ENCODE measurements around a stretch of chr18.

DNA sequence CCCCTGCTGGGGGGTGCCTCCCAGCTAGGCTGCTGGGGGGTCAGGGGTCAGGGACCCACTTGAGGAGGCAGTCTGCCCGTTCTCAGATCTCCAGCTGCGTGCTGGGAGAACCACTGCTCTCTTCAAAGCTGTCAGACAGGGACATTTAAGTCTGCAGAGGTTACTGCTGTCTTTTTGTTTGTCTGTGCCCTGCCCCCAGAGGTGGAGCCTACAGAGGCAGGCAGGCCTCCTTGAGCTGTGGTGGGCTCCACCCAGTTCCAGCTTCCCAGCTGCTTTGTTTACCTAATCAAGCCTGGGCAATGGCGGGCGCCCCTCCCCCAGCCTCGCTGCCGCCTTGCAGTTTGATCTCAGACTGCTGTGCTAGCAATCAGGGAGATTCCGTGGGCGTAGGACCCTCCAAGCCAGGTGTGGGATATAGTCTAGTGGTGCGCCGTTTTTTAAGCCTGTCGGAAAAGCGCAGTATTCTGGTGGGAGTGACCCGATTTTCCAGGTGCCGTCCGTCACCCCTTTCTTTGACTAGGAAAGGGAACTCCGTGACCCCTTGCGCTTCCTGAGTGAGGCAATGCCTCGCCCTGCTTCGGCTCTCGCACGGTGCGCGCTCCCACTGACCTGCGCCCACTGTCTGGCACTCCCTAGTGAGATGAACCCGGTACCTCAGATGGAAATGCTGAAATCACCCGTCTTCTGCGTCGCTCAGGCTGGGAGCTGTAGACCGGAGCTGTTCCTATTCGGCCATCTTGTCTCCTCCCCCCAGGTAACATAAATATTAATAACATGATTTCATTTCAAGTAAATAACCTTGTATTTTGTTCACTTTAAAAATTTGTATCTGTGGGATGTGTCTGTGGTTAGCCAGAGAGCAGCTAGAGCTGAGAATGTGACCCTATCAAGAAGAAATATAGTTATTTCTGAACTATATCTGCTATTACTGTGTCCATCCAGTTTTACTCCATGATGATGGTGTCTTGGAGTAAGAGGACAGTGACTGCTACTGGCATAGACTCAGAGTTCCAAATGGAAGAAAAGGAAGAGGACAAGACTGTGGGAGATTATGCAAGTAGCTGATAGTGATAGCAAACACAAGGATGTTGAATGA, 305.0 kb upstream of the TCF4 start:
- RAMPAGE, long total RNA: no peak
- RRBS: no CpG with 5 or more reads among the region's 30 CpGs

- RAMPAGE, long total RNA: no peak
- RRBS: no CpG with 5 or more reads among the region's 2 CpGs
These were observed 68.9 kb downstream of the TXNL1 start for GRCh38 chr18:56569389-56569910.

DNA sequence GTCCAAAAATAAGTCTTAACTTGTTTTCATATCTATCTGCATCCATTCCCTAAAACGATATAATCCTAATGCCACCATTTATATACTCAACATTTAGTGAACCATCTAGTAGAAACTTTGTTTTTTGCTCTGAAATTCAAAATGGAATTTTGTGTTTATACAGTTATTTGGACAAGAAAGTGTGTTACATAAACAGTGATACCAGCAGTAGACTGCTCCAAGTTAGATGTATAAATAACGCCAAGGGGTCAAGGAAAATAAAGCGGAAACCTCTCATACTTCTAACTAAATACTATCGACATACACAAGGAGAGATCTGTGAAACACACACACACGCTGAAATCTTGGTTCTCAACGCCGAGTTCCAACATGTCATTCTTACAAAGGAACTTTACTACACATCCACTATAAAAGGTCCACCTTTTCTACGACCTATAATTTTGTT, 1.2 kb downstream of the TXNL1 start:
- RAMPAGE, long total RNA: no peak
- RRBS: no CpG with 5 or more reads among the region's 8 CpGs

DNA sequence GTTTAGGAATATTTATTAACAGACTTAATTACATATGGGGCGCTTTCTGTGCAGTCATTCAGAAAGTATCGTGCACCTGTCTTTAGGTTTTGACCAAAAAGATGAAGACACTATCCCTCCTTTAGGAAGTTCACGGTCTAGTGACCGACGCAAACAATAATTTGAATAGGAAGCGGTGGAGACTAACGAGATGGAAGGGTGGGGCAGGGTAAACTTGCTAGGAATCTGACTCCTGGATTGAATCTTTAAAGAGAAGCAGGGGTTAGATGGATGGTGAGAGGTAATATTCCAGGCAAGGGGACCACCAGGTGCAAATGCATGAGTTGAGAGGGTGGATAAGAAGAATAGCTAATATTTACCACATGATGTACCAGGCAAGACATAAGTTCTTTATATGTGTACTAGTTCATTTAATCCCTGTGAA, 681 bp upstream of the TXNL1 start:
- RAMPAGE, long total RNA: no peak
- RRBS: no CpG with 5 or more reads among the region's 7 CpGs

- RAMPAGE, long total RNA: no peak
- RRBS: no CpG with 5 or more reads among the region's 1 CpG
These were observed 218.0 kb downstream of the WDR7 start for GRCh38 chr18:56869135-56869560.

DNA sequence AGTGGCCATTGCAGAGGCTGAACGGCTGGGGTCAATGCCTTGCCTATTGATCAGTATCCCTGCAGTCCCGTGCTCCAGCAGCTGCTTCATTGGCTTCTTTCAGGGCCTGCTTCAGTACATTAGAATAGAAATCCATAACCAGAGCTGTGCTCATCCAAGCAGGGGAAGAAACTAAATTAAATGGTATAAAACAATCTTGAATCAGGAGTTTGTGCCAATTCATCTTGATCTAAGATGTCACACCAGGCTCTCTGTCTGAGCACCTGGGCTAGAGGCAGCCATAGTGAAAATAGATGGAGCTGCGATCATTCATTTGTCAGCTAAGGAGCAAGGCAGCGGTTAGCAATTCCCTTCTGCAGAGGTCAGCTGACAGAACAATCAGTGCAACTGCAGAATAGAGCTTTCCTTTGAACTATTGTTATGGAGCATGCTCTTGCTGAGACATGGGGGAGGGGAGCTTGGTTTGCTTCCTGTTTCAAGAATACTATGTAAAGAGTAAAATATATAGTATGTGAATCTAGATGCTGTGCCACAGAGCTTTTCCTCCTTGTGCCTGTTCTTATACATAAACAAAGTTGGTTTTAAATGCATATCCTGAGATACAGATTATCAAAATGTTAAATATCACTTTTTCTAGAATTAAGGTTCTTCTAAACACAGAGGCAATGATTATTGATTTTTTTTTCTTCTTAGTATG, 222.6 kb downstream of the WDR7 start:
- RAMPAGE, long total RNA: no peak
- RRBS: no CpG with 5 or more reads among the region's 4 CpGs

GRCh38 chr18:56980150-56981396, 166.3 kb upstream of the BOD1L2 start:
- RAMPAGE, long total RNA: no peak
- RRBS: no CpG with 5 or more reads among the region's 6 CpGs

- RAMPAGE, long total RNA: no peak
- RRBS: no CpG with 5 or more reads among the region's 2 CpGs
These were observed 75.1 kb downstream of the ATP8B1 start for GRCh38 chr18:57727985-57728387.

DNA sequence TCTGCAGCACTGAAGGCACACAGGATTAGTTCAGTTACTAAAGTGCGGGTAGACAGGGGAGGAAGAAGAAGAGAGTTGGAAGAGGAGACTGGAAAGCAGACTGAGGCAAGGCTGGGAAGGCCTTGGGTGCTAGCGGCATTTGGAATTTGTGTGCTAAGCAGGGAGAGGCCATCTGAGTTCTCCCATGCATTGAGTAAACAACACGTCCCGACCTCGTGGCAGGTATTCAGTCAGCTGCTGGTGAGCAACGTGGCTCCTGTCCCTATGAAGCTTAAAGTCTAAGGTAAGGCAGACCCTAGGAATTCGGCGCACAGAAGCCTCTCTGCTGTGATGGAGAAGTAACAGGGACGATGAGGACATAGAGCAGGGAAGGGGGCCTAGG, 30.7 kb downstream of the ATP8B1 start:
- RAMPAGE, long total RNA: no peak
- RRBS: no CpG with 5 or more reads among the region's 9 CpGs

GRCh38 chr18:57773865-57774465, 29.1 kb downstream of the ATP8B1 start:
- RAMPAGE, long total RNA: no peak
- RRBS: no CpG with 5 or more reads among the region's 6 CpGs

- RAMPAGE, long total RNA: no peak
- RRBS: no CpG with 5 or more reads among the region's 9 CpGs
These were observed 10.2 kb downstream of the ATP8B1 start for GRCh38 chr18:57792796-57793396.

- RAMPAGE, long total RNA: no peak
- RRBS: 6% methylated on average over 7 of the region's 44 CpGs
These were observed 1.3 kb downstream of the ATP8B1 start for GRCh38 chr18:57801632-57802478.

GRCh38 chr18:58043832-58044183, 218 bp upstream of the NEDD4L start:
- RAMPAGE, long total RNA: no peak
- RRBS: 2% methylated on average over 28 of the region's 43 CpGs

DNA sequence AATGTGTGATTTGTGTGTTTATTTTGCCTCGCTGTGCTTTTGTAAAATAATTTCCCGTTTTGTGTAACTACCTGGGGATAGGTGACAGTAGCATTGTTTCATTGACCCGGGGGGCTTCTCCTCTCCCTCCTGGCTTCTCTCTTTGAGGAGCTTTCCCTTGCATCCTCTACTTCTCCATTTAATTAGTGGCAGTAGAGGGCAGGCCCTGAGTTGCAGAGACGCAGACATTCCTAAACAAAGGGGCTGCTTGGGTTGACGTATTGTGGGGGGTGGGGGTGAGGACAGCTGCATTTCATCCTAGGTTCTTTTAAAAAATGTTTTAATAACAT, 2.1 kb downstream of the NEDD4L start:
- RAMPAGE, long total RNA: no peak
- RRBS: no CpG with 5 or more reads among the region's 5 CpGs

DNA sequence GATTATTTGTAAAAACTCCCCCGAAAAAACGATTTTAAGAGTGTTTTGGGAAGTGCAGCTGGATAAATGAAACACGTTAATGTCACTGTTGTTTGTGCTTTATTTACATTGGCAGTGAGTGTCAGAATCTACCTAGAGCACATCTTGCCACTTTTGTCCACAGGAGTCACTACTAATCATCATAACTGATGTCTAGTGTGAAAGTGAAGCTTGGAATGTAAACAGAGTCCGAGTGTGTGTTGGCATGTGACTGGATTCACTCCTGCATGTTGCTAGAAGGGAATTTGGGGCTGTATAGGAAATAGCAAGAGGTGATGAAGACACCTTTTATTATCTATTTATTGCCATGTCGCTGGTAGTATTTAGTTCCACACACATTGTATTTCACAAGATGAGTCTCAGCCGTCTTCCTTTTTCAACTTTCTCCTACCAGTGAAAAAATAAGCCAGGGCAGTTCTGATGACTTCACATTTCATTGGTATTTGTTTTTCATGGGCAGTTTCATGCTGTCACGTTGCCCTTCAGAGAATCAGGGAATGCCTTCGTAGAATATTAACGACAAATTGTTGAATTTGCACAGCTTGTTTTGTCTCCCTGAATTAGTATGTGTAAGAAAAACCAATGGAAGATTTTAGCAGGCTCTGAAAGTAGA, 2.6 kb downstream of the NEDD4L start:
- RAMPAGE, long total RNA: no peak
- RRBS: no CpG with 5 or more reads among the region's 9 CpGs

- RAMPAGE, long total RNA: no peak
- RRBS: no CpG with 5 or more reads among the region's 4 CpGs
These were observed 169.9 kb downstream of the NEDD4L start for GRCh38 chr18:58213843-58214377.

DNA sequence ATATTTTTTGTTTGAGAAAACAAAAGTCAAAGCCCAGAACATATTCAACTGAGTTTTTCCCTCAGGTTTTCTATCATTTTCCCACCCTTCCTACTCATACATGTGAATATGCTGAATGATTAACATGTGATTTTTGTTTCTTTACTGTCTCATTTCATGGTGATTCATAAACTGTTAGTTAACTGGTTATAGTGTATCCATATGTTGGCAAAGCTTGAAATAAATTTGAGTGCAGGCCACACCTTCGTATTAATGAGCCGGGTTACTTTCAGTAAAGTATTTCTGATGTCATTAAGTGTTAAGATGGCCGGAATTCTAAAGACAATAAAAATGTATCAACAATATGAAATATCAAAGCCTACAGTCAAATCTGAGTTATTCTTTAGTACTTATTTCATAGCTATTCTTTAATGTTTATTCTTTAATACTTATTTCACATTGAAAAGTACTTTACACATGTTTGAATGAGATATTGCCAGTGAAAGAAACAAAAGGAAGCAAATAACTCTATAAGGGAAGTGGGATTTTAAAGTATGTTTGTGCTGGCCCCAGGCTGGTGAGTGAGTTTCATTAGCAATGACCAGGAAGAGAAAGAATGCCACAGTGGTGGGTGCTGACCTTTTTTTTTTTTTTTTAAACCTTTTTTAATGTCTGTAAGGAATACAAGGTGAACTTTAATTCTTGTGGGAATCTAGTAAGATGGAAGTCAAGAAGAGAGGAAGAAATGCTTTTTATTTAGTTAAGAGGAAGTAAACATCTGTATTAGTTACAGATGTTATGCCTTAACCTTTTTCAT, 178.6 kb downstream of the NEDD4L start:
- RAMPAGE, long total RNA: no peak
- RRBS: 38% methylated on average over 1 of the region's 3 CpGs

GRCh38 chr18:58241721-58242508, 197.9 kb downstream of the NEDD4L start:
- RAMPAGE, long total RNA: no peak
- RRBS: no CpG with 5 or more reads among the region's 7 CpGs

DNA sequence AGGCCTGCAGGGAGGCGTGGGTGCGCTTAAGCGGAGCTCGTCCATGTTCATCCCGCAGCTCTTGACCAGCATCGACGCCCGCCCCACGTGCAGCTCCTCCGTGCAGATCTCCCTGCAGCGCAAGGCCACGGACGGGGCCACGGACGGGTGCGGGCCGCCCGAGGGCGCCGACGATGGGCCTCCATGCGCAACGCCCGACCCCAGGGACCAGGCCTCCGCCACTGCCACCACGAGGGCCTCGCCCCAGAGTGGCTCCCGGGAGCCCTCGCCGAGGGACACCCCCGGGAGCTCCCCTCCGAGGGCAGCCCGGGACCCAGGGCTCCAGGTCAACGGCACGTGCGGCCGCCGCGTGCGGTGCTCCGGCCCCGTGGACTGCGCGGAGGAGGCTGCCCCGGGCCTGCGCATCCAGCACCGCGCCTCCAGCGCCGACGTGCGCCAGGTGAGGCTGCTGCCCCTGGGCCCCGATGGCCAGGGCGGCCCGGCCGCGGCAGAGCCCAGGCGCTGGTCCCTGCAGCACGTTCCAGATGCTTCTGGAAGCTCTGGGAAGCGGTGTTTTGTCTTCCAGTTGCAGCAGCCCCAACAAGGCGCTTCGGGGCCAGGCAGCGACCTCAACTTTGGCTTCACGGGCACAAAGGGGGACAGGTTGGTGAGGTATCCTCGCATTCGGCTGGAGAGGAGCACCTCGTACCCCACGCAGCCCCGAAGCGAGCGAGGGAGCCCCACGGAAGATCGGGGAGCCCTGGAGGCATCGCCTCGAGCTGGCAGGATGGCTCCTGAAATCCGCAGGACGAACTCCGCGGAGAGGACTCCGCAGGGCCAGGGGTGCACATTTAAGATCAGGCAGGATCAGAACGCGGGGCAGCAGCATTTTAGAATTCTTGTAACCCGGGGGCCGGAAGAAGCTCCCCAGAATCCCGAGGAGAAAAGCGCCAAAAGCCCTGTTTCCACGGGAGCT, 212.1 kb downstream of the NEDD4L start:
- RAMPAGE, long total RNA: no peak
- RRBS: 96% methylated on average over 18 of the region's 87 CpGs

DNA sequence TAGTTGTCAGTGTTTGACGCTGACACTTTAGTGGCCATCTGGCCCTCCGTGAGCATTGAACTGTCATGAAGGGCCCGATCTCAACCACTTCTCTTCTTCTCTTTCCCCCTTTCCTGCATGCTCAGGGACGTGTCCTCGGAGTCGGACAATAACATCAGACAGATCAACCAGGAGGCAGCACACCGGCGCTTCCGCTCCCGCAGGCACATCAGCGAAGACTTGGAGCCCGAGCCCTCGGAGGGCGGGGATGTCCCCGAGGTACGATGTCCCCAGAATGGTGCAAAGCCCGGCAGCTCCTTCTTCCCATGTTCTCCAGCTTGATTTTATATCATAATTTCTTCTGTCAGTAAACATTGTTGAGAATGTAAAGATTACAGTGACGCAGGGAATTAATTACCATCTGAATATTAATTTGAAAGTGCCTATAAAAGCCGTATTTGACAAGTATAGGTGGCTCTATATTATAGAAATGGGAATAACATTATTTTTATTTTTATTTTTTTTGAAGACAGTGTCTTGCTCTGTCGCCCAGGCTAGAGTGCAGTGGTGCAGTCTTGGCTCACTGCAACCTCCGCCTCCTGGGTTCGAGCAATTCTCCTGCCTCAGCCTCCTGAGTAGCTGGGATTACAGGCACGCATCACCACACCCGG, 285.0 kb downstream of the NEDD4L start:
- RAMPAGE, long total RNA: no peak
- RRBS: 98% methylated on average over 8 of the region's 24 CpGs